Measurements from ENCODE around the genes APEX2 and KLF8.

GRCh38 chrX:52368449-52368849 is 372 bp upstream of the XAGE2 start:
- PRO-cap, result no peak

DNA sequence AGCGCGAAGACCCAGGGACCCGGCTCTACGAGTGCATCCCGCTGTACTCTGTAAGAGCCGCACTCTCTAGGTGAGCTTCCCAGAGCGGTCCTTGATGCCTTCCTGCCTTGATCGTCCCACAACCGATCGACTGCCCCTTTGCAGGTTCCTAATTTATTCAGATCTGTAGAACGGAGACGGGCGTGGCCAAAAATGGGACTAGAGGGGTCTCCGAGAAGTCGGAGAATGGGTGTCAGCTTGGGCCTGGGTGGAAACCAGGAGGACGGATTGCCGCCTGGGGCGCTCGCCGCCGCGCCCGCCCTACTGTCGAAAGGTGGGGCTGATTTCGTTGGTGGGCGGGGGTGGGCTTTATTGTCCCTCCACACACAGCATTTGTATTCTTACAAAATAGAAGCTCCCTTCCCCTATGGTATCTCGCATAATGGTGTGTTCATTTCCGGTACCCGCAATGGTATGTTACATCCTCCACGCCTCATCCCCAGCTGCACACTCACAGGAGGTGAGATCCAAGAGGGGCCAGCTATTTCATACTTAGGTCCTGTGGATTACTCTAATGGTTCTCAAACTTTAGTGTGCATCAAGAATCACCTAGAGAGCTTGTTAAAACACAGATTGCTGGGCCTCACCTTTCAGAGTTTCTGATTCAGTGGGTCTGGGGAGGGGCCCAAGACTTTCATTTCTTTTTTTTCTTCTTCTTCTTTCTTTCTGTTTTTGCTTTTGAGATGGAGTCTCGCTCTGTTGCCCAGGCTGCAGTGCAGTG is 42.4 kb upstream of the FAM156A start:
- PRO-cap, result no peak

- PRO-cap, result no peak
Observed at GRCh38 chrX:53086423-53086975, 4.3 kb downstream of the TSPYL2 start.

DNA sequence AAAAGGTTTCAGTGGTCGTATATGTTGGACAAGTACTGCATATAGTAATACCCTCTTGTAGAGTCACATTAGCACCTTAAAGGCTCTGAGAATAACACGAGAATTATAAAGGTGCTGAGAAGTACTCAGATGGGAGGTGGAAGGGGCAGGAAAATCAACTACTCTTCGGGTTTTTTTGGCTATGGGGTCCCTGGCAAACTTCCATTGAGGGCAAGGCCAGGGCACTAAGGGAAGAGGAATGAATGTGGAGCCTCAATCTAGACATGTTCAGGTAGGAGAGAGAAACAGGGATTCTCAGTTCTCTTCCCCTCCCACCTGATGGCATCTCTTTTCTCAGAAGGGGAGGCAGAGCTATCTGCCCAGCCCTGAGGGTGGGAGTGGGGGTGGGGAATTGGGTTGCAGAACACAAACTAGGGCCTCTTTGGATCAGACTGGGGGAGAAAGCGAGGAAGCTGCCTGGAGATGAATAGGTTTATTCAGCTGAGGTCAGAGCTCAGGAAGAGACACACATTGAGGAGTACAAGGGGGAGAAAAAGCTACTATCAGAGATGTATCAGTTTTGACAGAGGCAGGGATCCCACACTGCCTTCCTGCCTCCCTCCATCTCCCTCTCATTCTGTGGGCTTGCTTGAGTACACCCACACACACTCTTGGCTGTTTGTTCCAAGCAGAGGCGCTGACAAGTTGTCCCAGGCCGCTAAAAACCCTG is 5.0 kb downstream of the TSPYL2 start:
- PRO-cap, result no peak

GRCh38 chrX:54047432-54047931 is 3.2 kb upstream of the PHF8 start:
- PRO-cap, result no peak

- PRO-cap, result no peak
Observed at GRCh38 chrX:54132592-54132943, 50.5 kb downstream of the FAM120C start.

GRCh38 chrX:54641379-54641840 is 111.4 kb downstream of the GNL3L start:
- PRO-cap, result no peak

GRCh38 chrX:54809007-54809481 is 1.5 kb downstream of the MAGED2 start:
- PRO-cap, result bidirectional peak, plus-strand start at chrX:54809106, minus-strand start at chrX:54808852

- PRO-cap, result bidirectional peak, plus-strand start at chrX:55000004, minus-strand start at chrX:54999765; bidirectional peak, plus-strand start at chrX:55000325, minus-strand start at chrX:55000250
Observed at GRCh38 chrX:54999523-55000870, at the start of gene APEX2. TSS of gene APEX2 (plus strand) at chrX:55000363.

DNA sequence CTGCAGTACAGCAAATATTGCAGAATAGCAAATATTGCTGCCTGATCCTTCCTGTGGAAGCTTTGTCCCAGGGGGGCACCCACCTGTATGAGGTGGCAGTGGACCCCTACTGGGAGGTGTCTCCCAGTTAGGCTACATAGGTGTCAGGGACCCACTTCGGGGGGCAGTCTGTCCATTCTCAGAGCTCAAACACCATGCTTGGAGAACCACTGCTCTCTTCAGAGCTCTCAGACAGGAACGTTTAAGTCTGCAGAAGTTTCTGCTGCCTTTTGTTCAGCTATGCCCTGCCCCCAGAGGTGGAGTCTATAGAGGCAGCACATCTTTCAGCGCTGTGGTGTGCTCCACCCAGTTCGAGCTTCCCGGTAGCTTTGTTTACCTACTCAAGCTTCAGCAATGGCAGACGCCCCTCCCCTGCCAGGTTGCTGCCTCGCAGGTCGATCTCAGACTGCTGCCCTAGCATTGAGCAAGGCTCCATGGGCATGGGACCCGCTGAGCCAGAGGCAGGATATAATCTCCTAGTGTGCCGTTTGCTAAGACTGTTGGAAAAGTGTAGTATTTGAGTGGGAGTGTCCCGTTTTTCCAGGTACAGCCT is 29.0 kb upstream of the RRAGB start:
- PRO-cap, result no peak

DNA sequence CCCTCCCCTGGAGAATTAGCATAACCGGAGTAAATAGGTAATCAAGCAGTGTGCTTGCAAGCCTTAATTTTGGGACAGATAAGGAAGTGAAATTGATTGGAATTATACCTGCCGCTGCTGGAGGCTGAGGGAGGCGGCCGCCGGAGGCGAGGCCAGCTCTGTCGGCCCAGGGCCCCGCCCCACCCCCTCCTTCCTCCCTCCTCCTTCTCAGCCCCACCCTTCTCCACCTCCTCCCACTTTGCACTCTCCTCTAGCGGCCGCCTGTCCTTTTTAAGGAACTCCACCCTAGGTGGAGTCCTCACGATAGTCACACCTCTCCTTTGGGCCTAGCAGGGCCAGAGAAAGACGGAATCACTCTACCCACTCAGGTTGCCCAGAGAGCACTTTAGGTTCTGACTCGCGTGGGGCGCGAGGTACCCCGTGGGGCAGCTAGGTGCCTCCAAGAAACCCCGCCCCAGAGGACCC is at the start of gene KLF8:
TSS of gene KLF8 (plus strand) at position 236 of the 465 bp plus-strand sequence.
- PRO-cap, result no peak

GRCh38 chrX:56753099-56754288 is 24.5 kb downstream of the NBDY start:
- PRO-cap, result no peak

- PRO-cap, result no peak
Observed at GRCh38 chrX:57910601-57911314, 500 bp upstream of the ZXDA start.

DNA sequence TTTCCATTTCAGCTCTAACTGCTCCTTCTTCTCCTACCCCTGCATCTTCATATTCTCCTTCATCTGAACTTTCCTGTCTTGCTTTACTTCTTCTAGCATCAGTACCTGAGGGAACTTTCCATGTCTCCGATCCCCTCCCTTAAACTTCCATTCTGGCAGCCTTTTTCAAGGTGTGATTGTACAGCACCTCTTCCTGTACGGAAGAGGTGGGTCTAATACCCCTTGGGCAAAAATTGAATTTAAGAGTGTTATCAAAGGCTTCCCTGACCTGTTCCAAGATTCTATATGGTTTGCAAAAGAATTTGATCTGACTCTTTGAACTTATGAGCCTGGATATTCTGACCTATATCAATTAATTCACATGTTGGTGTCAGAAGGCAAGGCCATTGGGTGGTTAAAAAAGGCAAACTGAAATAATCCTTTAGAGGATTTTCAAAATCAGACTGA is 155.6 kb upstream of the SPIN4 start:
- PRO-cap, result no peak

DNA sequence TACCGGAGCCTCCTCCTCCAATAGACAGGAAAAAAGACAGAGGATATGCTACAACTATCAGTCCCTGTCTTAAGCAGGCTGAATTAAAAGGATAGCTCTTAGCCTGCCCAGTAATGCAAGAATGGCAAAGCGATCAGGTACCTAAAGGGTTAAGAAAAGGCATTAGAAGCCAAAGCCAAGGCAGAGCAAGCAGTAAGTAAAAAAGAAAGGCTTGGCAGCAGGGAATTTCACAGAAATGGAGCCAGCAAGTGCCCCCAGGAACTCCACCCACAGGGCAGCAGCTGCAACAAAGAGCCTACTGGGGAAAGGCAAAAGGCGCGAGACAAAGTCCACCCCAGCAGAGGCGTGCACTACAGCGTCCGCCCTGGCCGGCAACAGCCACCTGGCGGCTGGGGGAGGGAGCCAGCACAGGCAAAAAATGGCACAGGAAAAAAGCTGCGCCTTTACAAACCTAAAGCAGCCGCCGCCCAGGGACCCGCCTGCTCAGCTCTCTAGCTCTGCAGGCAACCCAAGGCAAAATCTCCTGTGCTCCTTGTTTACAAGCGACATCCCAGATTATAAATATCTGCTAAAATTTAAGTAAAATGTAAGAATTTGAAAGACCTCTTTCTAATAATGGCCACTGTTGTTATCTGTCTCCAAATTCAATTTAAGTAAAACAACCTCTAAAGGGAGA is 162.3 kb downstream of the ZC3H12B start:
- PRO-cap, result bidirectional peak, plus-strand start at position 381 of the sequence, minus-strand start at position 279 of the sequence

DNA sequence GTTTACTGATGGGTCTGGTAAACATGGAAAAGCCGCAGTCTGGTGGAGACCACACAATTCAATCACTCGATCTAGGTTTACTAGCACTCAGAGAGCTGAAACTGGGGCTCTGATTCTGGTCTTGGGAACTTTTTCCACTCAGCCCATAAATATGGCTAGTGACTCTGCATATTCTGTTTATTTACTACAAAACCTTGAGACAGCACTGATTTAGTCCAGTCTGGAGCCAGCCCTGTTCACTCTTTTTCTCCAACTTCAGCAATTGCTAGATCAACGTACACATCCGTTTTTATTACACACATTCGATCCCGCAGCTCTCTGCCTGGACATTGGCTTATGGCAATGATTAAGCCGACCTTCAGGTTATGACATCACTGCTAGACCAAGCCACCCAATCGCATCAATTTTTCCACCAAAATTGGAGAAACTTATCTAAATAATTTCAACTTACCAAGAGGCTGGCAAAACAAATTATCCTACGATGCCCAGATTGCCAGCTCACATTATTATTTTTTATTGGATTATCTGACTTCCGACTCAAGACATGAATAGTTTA is 163.2 kb downstream of the ZC3H12B start:
- PRO-cap, result no peak

GRCh38 chrX:65517990-65518662 is 16.5 kb downstream of the LAS1L start:
- PRO-cap, result no peak

DNA sequence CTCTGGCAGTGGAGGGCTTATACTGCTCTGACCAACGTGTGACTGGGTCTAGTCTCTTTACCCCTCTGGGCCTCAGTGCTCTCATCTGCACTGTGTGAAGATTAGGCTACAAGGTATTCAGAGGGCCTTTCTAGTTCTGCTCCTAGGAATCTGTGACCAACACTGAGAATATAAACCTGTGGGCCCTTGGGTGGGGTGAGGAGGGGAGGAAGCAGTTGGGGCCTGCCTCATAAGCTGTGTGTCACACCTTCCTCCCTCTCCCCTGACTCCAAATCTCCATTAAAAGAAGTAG is 66.4 kb upstream of the MSN start:
- PRO-cap, result no peak

- PRO-cap, result no peak
Observed at GRCh38 chrX:65610113-65610447, 57.4 kb upstream of the MSN start.

DNA sequence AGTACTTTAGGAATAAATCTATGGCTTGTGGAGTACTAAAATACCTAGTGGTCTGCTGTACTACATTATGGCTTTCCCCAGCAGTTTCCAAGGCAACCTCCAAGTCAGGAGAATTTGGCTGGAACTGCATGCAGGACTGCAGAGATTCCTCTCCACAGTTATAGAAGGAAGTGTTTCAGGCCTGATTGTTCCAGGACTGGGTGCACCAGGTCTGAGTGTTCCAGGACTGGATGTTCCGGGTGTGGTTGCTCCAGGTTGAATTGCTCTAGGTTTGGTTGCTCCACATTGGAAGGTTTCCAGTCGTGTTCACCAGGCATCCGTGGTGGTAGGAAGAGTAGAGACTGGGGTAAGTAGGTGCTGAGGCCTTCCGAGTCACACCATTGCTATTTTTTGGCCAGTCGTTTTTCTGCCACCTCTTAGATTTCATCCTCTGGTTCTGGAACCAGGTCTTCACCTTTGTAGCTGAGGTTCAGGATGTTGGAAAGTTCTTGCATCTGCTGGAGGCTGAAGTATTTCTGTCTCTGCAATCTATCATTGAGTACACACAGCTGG is 105.4 kb downstream of the MSN start:
- PRO-cap, result no peak